Metastatic Breast Carcinoma in the Ovary (tissue), 3 donors: ENCODE measurements around the gene BAG3.

DNA sequence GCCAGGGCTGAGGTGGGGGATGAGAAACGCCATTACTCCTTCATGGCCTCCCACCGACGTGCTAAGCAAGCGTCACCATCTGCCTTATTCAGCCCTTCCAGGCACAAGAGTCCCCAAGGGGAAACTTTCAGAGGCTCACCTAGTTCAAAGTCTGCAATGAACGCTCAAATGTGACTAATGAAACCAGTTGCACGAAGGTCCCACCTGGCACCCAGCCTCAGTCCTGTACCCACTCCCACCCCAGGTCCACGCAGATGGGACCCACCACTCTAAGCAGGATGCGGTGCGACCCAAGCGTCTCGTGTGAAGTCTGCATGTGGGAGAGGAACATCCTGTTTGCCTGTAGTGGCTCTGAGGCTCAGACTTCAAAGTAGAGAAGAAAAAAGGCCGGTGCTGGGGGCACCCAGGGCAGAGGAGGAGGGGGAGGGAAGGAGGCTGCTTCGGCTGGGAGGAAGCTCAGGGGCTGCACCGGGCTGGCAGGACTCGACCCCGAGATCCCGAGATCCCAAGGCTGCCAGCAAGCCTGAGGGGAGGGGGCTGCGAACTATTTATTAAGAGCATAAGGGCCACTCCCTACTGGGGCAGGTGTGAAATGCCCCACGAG, 40.2 kb downstream of the RGS10 start:
- PRO-cap, 3 experiments: no peak in any of the 3 experiments

- PRO-cap, 3 experiments: no peak in any of the 3 experiments
These were observed 36.5 kb downstream of the RGS10 start for GRCh38 chr10:119505956-119506539.

- PRO-cap, 3 experiments: peak in 1 of 3 experiments; most common plus-strand start chr10:119536927 (in 1)
These were observed 6.1 kb downstream of the RGS10 start for GRCh38 chr10:119536062-119537121.

- PRO-cap, 3 experiments: no peak in any of the 3 experiments
These were observed 719 bp downstream of the RGS10 start for GRCh38 chr10:119541941-119542058.

DNA sequence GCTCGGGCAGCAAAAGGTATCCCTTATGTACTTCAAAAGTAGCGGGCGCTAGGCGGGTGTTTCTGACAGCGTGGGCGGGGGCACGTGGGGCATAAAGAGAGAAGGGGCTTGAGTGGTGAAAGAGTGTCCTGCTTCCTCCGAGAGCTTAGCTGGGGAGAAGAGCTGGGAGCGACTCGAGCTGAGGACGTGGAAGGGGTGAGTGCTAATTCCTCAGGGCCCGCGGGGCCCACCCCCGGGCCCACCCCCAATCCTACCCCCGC, 1.0 kb downstream of the TIAL1 start:
- PRO-cap, 3 experiments: peak in 2 of 3 experiments; most common plus-strand start position 148 of the sequence (in 1); most common minus-strand start position 197 of the sequence (in 2)

DNA sequence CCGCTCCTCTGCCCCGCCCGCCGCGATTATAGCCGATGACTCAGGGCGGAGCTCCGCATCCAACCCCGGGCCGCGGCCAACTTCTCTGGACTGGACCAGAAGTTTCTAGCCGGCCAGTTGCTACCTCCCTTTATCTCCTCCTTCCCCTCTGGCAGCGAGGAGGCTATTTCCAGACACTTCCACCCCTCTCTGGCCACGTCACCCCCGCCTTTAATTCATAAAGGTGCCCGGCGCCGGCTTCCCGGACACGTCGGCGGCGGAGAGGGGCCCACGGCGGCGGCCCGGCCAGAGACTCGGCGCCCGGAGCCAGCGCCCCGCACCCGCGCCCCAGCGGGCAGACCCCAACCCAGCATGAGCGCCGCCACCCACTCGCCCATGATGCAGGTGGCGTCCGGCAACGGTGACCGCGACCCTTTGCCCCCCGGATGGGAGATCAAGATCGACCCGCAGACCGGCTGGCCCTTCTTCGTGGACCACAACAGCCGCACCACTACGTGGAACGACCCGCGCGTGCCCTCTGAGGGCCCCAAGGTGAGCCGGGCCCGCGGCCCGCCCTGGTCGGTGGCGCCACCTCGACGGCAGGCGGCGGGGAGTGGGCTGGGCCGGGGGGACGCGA, at the start of gene BAG3:
Gene BAG3 (plus strand): TSS at position 56 of the 616 bp plus-strand sequence.
- PRO-cap, 3 experiments: peak in 3 of 3 experiments; most common plus-strand start position 58 of the sequence (in 1)

GRCh38 chr10:119666390-119667024, 15.3 kb downstream of the BAG3 start:
- PRO-cap, 3 experiments: no peak in any of the 3 experiments

DNA sequence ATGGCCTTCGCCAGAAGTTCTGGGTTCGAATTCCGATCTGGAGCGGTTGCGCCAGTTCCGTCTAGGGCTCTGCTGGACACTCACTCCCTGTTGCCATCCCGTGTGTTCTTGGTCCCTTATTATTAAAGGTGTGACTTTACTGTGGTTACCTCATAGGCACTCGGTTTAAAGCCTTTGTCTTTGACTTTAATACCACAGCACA, 780 bp downstream of the INPP5F start:
- PRO-cap, 3 experiments: no peak in any of the 3 experiments

- PRO-cap, 3 experiments: no peak in any of the 3 experiments
These were observed 17.5 kb downstream of the INPP5F start for GRCh38 chr10:119743170-119743879.

DNA sequence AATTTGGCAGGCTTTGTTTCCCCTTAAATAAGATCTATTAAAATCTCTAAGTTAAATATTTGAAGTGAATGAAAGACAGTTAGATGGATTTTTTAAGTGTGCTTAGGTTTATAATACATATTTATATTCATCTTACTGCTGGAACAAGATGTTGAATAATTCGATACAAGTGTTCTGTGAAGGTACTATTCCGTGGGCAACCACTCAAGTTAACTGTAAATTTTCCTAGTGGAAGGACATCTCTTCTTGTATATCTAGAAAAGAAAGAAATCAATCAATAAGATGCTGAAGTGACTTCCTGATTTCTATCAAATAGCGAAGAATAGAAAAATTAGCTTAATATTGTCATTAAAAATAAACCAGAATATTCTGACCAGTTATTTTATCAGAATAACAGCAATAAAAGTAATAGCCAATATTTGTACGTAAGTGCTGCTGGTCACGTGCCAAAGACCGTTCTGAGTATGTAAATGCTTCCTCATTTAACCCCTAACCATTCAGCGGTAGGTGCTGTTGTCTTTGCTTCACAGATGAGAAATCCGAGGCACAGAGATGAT, 31.9 kb downstream of the MCMBP start:
- PRO-cap, 3 experiments: no peak in any of the 3 experiments

DNA sequence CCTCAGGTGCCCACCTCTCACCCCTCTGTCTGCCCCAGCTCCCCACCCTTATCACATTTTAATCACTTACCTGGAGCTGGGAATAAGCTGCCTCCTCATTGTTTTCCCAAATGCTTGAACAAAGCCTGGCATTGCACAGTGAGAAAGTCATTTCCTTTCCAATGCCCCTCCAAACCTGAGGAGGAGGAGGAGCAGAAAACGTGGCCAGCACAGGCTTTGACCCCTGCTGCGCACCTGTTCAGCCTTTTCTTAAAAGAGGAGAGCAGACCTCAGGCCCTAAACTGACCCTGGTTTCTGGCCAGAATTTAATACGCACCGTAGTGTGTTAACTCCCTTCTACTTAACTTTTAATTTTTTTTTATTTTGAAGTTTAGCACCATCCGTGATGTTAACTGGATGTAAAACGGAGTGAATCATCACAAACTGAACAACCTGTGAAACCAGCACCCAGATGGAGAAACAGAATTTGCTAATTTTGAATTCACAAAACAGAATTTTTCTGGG, 129.5 kb downstream of the WDR11 start:
- PRO-cap, 3 experiments: no peak in any of the 3 experiments

- PRO-cap, 3 experiments: peak in 1 of 3 experiments; most common plus-strand start chr10:121596279 (in 1); most common minus-strand start chr10:121596461 (in 1)
These were observed 2.1 kb downstream of the FGFR2 start for GRCh38 chr10:121595723-121597013.

- PRO-cap, 3 experiments: no peak in any of the 3 experiments
These were observed 1.1 kb downstream of the FGFR2 start for GRCh38 chr10:121597014-121597686.

DNA sequence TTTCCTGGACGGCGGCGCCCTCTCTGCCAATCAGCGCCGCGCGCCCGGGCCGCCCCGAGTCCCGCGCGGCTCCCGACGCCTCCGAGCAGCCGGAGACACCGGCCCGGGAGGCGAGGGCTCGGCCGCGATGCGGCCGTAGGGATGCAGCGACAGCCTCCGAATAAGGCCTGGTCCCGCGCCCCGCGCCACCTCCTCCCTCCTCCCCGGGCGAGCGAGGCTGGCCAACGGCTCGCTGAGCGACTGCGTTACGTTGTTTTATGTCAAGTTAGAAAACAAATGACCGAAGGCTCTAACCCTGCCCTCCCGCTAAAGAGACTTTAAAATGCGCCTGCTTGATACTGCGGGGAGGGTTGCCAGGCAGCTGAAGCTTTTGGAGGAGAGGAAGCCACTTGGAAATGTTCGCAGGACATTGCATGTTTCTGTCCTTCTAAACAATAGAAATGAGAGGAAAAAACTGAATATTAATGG, 312 bp upstream of the FGFR2 start:
- PRO-cap, 3 experiments: peak in 3 of 3 experiments; most common plus-strand start position 84 of the sequence (in 1); most common minus-strand start position 162 of the sequence (in 1)

DNA sequence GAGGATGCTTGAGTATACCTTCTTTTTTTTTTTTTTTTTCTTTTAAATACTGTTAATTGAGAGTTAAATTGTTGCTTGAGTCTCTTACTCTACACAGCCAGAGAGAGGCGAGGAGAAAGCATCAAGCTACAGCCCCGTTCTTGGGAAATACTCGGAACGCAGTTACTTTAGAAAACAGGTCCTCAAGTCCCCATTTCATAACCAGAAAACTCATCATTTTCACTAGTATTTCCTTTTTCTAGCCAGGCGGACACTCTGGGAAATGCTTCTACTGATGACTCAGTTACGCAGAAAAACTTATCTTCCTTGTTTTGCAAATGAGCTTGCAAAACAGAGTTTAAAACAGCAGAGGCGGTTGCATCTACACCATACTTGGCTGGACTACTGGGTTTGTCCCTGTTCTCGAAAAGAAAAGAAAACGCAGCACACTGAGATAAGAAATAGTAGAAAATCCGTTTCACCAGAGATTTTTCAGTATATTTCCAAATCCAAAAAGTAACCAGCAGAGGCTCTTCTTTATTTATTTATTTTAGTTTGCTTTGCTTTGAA, 111.5 kb upstream of the FGFR2 start:
- PRO-cap, 3 experiments: no peak in any of the 3 experiments

- PRO-cap, 3 experiments: no peak in any of the 3 experiments
These were observed 15.7 kb downstream of the NSMCE4A start for GRCh38 chr10:121959147-121959842.

GRCh38 chr10:122013146-122013918, 24.4 kb downstream of the TACC2 start:
- PRO-cap, 3 experiments: no peak in any of the 3 experiments

- PRO-cap, 3 experiments: no peak in any of the 3 experiments
These were observed 55.9 kb downstream of the TACC2 start for GRCh38 chr10:122044676-122045511.

- PRO-cap, 3 experiments: peak in 2 of 3 experiments; most common plus-strand start chr10:122155366 (in 2); most common minus-strand start chr10:122155176 (in 2)
These were observed 116.2 kb upstream of the BTBD16 start for GRCh38 chr10:122154615-122155562.

GRCh38 chr10:122191850-122192621, 79.1 kb upstream of the BTBD16 start:
- PRO-cap, 3 experiments: no peak in any of the 3 experiments